ENCODE results near the genes C5AR1 and C5AR2.

DNA sequence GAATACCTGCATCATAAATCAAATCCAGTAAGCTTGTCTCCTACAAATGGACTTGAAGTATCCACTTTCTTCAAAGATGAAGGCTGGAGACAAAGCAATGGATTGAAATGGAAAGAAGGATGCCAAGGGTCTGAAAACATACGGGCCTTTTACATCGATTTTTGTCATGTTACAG, 3.4 kb downstream of the ZC3H4 start:
- RRBS = no CpG with 5 or more reads among the region's 2 CpGs

DNA sequence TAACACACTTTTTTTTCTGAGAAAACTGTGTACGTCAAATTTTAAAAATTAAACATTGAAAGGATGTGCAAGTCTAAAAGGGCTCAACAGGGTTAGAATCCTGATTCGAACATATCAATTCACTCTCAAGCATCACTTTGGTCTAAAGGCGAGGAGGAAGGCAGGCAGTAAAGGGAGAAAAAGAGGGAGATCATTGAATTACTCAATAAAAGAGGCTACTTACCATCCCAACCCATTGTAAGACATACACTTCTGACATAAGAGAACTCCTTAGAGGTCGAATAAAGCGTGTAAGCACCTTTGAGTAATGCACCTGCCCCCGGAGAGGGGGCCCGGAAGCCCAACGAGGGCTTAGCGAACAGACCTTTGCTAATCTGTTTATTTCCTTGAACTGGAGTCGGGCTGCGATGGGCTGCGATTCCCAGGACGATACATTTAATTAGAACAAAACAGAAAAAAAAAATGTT, 3.1 kb downstream of the ZC3H4 start:
- RRBS = no CpG with 5 or more reads among the region's 13 CpGs

DNA sequence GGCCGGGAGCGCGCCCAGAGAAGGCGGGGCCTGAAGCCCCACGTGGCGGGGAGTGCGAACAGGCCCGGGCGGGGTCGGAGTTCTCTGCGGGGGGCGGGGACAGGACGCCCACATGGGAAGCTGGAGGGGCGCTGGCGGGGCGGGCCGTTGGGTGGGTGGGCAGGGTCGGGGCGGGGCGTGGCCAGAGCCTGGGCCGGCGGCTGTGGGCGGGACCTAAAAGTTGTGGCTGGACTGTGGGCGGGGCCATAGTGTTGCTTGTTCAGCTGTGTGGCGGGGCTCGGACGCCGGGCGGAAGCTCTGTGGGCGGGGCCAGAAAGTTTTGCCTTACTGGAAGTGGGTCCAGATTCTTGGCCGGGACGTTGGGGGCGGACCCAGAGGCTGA, 292 bp downstream of the CCDC9 start:
- RRBS = 1% methylated on average over 18 of the region's 33 CpGs

GRCh38 chr19:47273445-47274280, 1.0 kb upstream of the INAFM1 start:
- RRBS = no CpG with 5 or more reads among the region's 57 CpGs

DNA sequence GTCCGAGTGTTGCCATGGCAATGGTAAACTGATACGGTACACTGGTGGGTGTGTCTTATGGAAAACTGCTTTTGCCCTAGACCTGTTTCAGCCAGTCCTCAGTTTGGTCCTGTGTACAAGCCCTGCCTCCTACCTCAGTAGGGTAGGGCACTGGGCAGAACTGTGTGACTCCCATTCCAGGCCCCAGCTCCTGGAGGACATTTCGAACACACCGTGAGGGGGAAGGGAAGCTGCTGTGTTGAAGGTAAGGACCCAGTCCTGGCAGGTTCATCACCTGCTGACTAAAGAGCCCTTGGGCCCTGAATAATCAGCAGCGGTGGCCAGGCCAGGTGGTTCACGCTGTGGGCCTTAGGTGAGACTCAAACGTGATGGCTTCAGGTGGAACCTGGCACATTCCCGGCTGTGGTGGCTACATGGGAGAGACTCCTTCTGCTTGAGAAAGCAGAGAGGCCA, 15.2 kb downstream of the INAFM1 start:
- RRBS = no CpG with 5 or more reads among the region's 8 CpGs

DNA sequence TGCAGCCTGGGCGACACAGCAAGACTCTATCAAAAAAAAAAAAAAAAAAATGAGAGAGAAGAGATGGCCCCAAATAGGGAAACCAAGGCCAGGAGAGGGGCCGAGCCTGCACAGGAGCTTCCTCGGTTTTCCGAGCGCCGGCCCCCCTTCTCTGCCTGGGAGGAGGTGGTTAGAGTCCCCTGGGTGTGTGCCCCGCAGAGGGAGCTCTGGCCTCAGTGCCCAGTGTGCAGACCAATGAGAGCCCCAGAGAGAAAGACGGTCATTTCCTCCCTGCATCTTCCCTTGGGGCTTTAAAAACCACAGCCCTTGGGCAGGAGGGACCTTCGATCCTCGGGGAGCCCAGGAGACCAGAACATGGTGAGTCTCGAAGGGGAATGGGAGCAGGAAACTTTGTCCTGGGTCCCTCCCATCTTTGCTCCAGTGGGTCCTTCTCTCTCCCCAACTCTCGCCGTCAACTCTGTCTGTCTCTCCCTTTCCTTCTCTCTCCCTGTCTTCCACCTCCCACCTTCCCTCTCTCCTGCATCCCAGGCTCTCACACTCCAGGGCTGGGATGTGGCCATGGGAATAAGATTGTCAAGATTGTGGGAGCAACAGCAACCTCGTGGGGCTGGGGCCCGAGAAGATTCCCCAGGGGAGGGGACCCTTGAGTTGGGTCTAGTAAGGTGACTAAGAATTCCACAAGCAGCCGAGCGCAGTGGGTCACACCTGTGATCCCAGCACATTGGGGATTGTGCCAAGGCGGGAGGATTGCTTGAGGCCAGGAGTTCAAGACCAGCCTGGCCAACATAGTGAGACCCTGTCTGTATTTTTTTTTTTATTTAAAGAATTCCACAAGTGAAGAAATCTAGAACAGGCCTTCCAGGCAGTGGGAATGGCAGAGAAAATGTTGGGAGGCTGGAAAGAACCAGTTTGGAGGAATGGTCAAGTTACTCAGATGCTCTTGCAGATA, at the start of gene C5AR1:
TSS of gene C5AR1 (plus strand) at position 320 of the 949 bp plus-strand sequence.
- RRBS = no CpG with 5 or more reads among the region's 18 CpGs

- RRBS = no CpG with 5 or more reads among the region's 11 CpGs
These were observed 4.3 kb downstream of the C5AR1 start for GRCh38 chr19:47313925-47314452.

- RRBS = no CpG with 5 or more reads among the region's 18 CpGs
These were observed at the start of gene C5AR2 for GRCh38 chr19:47331855-47332561. Gene C5AR2, plus strand, starts transcription at chr19:47332175.

DNA sequence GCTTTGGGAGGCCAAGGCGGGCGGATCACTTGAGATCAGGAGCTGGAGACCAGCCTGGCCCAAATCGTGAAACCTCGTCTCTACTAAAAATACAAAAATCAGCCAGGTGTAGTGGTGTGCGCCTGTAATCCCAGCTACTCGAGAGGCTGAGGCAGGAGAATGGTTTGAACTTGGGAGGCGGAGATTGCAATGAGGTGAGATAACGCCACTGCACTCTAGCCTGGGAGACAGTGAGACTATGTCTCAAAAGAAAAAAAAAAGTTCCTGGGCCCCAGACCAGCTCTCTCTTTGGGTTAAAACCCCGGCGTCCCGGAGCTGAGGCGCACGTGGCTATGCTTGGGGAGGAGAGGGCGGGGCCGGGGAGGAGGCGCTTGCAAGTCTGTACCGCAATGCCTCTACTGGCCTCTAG, 369 bp upstream of the DHX34 start:
- RRBS = 0% methylated on average over 5 of the region's 17 CpGs

DNA sequence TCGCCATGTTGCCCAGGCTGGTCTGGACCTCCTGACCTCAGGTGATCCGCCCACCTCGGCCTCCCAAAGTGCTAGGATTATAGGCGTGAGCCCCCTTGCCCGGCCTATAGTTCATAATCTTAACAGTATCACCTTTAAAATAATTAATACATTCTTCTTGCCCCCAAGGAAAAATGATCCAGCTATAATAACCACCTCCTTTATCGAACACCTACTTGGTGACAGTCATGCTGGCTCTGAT, 796 bp upstream of the KPTN start:
- RRBS = no CpG with 5 or more reads among the region's 6 CpGs

DNA sequence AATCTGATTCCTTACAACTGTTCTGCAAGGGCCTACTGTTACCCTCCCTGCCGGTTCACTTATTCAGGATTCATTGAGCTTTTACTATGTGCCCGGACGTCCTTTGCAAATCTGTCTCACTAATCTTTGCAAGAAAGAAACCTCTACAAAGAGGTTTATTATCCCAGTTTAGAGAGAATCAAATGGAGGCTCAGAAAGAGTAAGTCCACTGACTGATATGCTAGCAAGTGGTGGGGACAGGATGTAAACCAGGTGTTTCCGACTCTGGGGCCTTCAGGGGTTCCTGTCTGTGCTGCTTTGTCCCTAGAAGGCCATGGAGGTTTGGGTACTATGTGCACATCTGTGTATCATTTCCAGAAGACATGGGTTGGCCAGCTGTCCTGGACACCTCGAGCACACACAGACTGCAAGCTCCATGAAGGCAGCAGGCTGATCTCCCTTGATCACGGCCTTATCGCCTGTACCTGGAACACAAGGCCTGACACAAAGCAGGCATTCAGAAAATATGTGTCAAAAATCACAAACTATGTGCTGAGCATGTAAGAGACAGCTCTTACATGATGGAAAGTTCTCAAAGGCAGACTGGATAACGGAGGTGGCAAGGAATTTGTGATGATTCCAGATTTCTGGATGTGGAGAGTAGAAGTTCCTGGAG, 1.2 kb upstream of the KPTN start:
- RRBS = no CpG with 5 or more reads among the region's 8 CpGs

DNA sequence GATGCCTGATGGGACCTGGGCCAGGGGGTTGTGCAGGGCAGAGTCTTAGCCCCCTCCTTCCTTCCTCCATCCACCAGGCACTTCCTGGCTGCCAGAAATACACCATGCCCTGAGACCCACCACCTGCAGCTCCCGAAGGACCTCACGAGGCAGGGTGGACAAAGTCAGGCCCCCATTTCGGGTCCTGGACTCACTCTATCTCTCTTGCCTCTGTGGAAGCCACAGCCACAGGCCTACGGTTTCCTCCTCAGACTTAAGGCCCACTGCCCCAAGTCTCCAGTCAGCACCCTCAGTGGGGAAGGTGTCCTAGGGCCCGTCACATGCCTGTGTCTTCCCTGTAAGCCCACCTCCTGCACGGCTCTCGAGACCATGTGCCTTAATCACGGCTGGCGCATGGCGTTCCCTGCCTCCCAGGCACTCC, 7.5 kb downstream of the NAPA start:
- RRBS = no CpG with 5 or more reads among the region's 10 CpGs

DNA sequence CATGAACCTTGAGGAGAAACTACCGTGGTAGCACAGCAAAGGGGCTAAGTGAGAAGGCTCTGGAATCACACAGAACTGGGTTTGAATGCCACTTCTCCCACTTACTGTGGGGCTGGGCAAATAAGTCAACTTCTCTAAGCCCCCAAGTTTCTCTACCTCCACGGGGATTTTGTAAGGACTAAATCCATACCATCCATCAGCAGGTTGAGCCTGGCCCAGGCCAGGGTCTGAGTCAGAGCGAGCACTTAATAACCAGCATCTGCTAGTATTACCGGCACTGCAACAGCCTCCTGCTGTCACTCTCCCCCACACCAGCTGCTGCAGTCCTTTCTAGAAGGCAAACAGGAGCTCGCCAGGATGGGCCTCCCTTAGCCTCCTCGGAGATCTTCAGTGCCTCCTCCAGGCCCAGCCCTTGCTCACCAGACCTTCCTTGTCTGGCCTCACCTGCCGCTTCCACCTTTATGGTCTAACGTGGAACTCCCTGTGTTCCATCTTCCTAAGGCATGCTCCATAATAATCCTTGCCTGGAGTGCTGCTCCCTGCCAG, 3.2 kb downstream of the NAPA start:
- RRBS = no CpG with 5 or more reads among the region's 8 CpGs

GRCh38 chr19:47549266-47549854, 23.6 kb downstream of the ZNF541 start:
- RRBS = no CpG with 5 or more reads among the region's 13 CpGs

DNA sequence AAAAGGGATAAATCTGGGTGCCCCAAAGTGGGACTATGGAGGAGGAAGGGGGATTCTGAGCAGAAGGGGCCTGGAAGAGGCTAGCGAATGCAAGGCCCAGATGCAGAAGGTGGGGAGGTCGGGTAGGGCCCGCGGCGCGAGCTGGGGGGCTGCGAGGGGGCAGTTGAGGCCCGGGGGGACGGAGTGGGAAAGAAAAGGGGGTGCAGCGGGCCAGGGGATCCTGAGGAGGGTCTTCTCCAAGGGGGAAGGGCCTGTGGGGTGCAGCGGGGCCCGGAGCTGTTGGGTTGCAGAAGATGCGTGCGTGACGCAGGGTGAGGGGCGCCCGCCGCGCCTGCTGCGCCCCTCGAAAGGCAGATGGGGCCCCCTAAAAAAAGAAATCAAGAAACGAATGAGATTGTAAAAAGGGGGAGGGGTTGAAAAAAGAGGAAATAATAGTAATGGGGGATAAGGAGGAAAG, 327 bp downstream of the ZNF541 start:
- RRBS = 92% methylated on average over 2 of the region's 22 CpGs

GRCh38 chr19:47600043-47600509, 8.9 kb upstream of the BICRA start:
- RRBS = no CpG with 5 or more reads among the region's 34 CpGs

DNA sequence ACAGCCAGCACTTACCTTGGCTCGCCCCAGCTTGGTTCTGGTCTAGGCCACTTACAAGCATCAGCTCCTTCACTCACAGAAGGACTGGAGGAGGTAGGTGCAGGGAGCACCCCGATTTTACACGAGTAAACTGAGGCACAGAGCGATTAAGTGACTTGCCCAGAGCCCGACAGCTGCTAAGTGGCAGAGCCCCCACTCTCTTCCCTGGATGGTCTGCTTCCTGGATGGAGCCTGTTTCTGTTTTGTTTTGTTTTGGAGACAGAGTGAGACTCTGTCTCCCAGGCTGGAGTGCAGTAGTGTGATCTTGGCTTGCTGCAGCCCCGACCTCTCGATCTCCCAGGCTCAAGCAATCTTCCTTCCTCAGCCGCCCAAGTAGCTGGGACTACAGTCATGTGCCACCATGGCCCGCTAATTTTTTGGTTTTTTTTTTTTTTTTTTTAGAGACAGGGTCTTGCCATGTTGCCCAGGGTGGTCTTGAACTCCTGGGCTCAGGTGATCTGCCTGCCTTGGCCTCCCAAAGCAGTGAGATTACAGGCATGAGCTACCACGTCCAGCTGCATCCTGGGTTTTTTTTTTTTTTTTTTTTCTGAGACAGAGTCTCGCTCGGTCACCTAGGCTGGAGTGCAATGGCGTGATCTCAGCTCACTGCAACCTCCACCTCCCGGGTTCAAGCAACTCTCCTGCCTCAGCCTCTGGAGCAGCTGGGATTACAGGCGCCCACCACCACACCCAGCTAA, 17.4 kb downstream of the BICRA start:
- RRBS = no CpG with 5 or more reads among the region's 15 CpGs

GRCh38 chr19:47633382-47633986, 24.6 kb downstream of the BICRA start:
- RRBS = no CpG with 5 or more reads among the region's 8 CpGs

DNA sequence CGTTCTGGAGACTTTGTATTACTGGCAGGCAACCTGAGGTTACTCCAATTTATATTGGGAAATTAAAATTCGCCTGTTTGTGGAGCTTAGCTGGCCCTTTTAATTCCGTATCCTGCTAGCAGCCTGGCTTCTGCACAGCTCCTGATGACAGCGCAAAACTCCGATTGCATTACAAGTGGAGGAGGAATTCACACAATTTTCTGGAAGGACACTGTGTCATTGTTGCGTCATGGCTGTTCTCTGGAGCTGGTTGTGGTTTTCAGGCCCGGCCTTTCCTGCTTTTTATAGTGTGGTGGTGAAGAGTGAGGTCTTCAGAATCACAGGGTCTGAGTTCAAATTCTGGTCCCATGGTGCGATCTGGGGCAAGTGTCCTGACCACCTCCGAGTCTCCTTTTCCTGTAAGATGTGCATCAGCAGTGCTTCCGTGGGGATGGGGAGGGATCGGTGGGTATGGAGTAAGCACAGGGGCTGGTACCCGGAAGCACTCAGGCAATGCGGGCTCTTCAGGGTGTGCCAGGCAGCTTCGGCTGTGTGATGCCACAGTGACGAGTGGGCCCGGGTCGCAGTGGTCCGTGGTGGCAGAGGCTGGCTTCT, 49.0 kb upstream of the EHD2 start:
- RRBS = 97% methylated on average over 5 of the region's 18 CpGs

DNA sequence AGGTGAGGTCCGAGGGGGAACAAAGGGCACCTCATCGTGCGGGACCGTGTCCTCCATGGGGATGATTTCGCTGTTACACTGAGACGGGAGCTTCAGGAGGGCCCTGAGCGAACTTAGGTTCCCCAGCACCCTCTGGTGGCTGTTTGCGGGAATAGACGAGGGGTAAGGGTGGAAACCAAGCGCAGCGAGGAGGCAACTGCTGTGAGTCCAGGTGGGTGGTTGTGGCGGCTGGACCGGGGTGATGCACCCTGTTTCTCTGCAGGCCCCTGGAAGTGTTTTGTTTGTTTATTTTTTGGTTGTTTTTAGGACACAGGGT, 5.9 kb upstream of the EHD2 start:
- RRBS = no CpG with 5 or more reads among the region's 13 CpGs